Cerebellum (tissue), 5 donors: ENCODE measurements around the genes TBC1D3K and PCGF2.

GRCh38 chr17:36674112-36674544 is 72.7 kb downstream of the MRM1 start:
- PRO-cap, 3 experiments, result no peak in any of the 3 experiments
- RAMPAGE, long total RNA, result no peak

- PRO-cap, 3 experiments, result no peak in any of the 3 experiments
- RAMPAGE, long total RNA, result no peak
These were observed 89.1 kb downstream of the MRM1 start for GRCh38 chr17:36690583-36690799.

- PRO-cap, 3 experiments, result peak in 2 of 3 experiments; most common plus-strand start chr17:36928333 (in 1)
- RAMPAGE, long total RNA, result no peak
These were observed 9.2 kb upstream of the LHX1 start for GRCh38 chr17:36927977-36928585.

GRCh38 chr17:36935565-36936560 is 1.4 kb upstream of the LHX1 start:
- PRO-cap, 3 experiments, result peak in 1 of 3 experiments; most common plus-strand start chr17:36936202 (in 1); most common minus-strand start chr17:36936082 (in 1)
- RAMPAGE, long total RNA, result no peak

DNA sequence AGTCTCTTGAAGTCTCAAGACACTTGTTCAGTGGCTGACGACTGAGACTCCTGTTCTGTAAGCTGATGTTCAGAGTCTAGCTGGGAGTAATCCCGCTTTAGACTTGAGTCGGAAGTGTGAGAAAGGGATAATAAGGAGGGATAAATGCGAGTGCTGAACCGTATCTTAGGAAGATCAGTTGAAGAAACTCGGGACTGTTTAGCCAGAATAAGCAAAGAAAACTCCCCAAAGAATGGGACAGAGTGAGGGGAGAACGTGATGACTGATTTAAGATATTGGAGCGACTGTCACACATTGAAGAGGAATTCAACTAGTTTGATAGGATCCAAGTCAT is 873 bp downstream of the AATF start:
- PRO-cap, 3 experiments, result no peak in any of the 3 experiments
- RAMPAGE, long total RNA, result no peak

DNA sequence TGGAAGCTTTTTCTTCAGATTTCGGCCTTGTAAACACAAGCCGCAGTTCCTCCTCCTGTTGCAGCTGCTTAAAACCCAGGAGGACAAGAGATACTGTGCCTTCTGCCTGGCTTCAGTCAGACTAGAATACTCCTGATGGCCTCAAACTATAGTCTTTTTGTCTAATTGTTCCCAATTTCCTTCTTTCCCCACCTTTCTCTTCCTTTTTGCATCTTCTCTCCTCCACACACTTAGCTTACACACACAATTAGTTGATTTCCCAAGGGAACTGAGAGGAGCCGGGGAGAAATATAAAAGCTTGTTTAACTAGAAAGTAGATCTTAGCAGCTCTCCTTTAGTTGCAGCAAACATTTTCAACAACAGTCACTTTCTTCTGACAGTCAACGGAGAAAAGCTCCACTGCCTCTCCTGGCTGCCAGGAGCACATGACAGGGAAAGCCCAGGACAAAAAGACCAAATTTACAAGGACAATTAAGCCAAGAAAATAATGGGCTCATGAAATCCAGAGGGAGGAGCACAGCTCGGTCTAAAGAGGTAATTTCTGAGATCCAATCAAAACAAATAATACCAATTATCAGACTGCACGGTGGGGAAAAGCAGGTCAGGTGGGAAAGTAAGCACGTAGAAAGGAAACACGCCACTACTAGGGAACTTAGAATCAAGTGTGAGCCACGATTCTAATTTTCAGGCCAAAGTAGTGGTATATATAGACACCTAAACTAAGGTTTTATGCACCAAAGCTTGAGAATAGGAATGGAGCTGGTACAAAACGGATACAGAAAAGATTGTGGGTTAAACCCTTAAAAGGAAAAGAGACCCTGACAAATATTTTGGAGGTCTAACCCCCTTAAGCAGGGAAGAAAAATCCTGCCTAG is 76.2 kb upstream of the C17orf78 start:
- PRO-cap, 3 experiments, result no peak in any of the 3 experiments
- RAMPAGE, long total RNA, result no peak

DNA sequence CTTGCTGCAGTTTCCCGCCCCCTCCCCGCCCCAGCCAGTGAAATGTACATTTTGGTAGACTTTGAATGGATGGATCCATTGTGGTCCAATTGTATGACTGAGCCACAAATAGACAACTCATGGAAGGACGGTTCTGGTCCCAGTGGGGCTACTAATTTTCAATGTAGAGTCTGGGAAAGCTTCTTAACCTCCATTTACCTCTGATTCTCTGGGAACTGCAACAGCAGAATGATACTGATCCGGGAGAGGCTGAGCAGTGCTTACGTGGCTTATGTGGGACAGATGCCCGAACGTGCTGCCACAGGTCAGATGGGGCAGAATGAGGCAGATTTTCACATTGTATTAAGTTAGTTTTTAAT is 11.2 kb downstream of the DUSP14 start:
- PRO-cap, 3 experiments, result no peak in any of the 3 experiments
- RAMPAGE, long total RNA, result no peak

DNA sequence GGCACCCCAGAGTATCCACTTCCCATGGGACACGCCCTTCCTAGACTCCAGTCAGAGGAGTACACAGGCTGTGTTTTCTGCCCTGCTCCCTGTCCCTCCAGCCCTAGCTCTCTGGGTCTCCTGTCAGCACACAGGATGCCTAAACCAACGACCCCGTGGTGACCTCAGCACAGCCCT is 15.1 kb downstream of the HNF1B start:
- PRO-cap, 3 experiments, result no peak in any of the 3 experiments
- RAMPAGE, long total RNA, result no peak

GRCh38 chr17:37743993-37744997 is 564 bp downstream of the HNF1B start:
- PRO-cap, 3 experiments, result no peak in any of the 3 experiments
- RAMPAGE, long total RNA, result no peak

GRCh38 chr17:37884438-37884927 is 39.7 kb upstream of the TBC1D3K start:
- PRO-cap, 3 experiments, result no peak in any of the 3 experiments
- RAMPAGE, long total RNA, result no peak

- PRO-cap, 3 experiments, result no peak in any of the 3 experiments
- RAMPAGE, long total RNA, result no peak
These were observed at the start of gene TBC1D3K for GRCh38 chr17:37924090-37924668. Gene TBC1D3K (plus strand): TSS chr17:37924415.

- PRO-cap, 3 experiments, result peak in 1 of 3 experiments; most common plus-strand start chr17:38466736 (in 1); most common minus-strand start chr17:38466655 (in 1)
- RAMPAGE, long total RNA, result no peak
These were observed 38.3 kb downstream of the ARHGAP23 start for GRCh38 chr17:38466225-38467338.

DNA sequence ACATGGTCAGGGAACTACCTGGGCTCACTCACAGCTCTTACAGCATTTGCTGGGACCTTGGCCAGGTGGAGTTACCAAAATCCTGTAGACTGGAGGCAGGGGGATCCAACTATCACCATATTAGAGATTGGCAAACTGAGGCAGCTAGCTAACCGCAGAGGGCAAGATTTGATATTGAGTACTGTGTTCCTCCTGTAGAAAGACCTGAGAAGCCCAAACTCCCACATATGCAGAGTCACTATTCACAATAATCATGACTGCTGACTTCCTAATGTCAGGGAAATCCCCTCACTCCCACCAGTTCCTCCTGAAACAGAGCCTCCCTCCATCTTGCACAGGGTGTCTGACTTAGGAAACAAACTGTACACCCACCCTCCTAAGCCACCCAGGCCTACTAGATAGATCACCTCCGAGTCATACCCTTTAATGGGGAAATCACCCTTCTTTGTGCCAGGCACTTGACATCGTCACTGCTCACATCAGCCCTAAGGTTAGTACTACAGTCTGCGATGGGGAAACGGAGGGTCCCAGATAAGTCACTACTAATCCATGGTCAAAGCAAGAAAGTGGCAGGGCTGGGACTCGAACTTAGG is 3.7 kb upstream of the MLLT6 start:
- PRO-cap, 3 experiments, result no peak in any of the 3 experiments
- RAMPAGE, long total RNA, result no peak

DNA sequence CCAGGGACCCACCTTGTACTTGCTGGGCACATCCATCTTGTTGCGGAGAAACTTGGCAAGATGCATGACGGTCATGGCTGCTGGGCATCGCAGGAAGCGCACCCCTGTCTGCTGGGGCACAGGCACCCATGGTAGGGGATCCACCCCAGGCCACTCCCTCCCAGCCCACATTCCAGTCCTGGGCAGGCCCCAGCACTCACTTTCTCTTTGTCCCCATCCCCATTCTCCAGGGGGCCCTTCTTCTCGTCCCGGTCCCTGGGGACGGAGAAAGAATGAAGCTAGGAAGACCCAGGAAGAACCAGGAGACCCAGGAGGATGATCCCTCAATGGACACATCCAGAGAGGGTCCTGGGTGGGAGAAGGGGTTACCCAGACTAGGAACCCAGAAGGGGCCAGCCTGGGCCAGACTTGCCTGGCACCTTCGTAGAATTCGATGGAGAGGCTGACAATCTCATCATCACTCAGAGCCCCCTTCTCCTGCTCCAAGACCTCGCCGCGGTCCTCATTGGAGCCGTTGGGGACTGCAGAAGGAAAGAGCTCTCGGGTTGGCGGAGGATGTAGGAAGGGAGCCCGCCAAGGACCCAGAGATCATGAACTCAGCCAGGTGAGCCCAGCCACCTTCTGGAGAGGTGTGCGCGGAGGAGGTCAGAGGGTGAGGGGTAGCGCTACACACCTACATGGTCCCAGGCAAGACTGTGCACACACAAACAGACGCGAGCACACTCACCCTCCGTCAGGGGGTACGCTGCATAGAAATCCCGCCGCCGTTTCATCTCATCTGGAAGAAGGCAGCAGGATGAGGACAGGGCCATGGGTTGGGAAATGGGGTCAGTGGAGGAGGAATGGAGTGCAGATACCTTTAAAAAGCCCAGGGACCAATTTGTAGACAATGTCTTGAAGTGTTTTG is 8.5 kb downstream of the CISD3 start:
- PRO-cap, 3 experiments, result no peak in any of the 3 experiments
- RAMPAGE, long total RNA, result no peak

- PRO-cap, 3 experiments, result peak in 3 of 3 experiments; most common plus-strand start chr17:38748492 (in 3); most common minus-strand start chr17:38747982 (in 1)
- RAMPAGE, long total RNA, result no peak
These were observed at the start of gene PCGF2 for GRCh38 chr17:38747732-38748722. Gene PCGF2 (minus strand): TSS chr17:38748336.

DNA sequence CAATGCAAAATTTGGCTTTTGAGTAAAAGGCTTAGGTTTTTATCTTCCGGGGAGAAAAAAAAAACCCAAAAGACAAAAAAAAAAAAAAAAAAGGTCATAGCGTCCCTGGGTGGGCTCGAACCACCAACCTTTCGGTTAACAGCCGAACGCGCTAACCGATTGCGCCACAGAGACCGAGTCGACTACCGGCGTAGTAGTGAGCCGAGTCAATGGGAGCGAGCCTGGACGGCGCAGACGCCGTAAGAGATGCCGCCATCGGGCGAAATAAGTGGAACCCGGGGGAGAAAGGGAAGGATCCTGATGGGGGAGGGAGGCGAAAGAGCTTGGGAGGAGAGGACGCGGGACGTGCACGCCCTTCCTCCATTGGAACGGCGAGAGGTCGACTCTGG is 866 bp upstream of the PSMB3 start:
- PRO-cap, 3 experiments, result peak in 1 of 3 experiments; most common plus-strand start position 193 of the sequence (in 1); most common minus-strand start position 180 of the sequence (in 1)
- RAMPAGE, long total RNA, result no peak

GRCh38 chr17:38825968-38826361 is 844 bp upstream of the CWC25 start:
- PRO-cap, 3 experiments, result no peak in any of the 3 experiments
- RAMPAGE, long total RNA, result no peak

- PRO-cap, 3 experiments, result peak in 1 of 3 experiments; most common minus-strand start chr17:38868303 (in 1)
- RAMPAGE, long total RNA, result no peak
These were observed 1.8 kb upstream of the LASP1 start for GRCh38 chr17:38867789-38868814.

DNA sequence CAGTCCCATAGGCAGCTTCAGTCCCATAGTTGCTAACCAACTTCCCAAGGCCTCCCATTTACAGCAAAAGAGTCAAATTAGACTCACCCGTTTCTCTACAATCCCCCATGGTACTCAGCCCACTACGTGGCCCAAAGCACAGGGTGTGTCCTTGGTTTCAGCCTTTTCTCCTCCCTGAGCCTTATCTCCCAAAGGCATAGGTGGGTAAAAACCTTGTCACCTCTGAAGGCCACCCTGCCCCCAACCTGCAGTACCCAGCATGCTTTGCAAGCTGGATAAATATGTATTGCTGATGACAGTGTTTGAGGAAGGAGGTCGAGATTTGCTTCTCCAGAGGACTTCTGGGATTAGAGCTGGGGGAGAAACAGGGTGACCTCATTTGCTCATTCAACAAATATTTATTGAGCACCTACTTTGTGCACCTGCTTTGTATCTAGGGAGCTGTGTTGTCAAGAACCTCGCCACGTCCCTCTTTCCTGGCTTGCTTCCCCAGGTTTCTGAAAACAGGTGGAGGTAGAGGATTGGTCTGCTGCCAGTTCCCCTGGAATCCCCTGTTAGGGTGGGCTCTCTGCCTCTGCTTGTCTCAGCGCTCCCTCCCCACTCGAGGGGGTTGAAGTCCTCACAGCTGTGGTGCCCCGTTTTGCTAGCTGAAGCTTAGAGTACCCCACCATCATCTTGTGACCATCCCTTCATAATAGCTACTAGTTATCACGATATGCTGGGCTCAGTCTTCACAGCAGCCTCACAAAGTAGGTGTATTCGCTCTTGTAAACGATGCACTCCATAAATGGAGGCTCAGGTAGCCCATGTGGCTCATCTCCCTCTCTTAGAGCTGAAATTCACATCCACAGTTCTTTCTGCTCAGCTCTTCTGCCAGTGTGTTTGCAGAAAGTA is 3.0 kb downstream of the LASP1 start:
- PRO-cap, 3 experiments, result no peak in any of the 3 experiments
- RAMPAGE, long total RNA, result no peak

- PRO-cap, 3 experiments, result no peak in any of the 3 experiments
- RAMPAGE, long total RNA, result no peak
These were observed 15.6 kb downstream of the LASP1 start for GRCh38 chr17:38885506-38885898.